Measurements from ENCODE around the gene DAZAP2.

GRCh38 chr12:49827125-49827672 is 1.0 kb downstream of the NCKAP5L start:
- RRBS, 2 experiments, result no CpG with 5 or more reads among the region's 14 CpGs

DNA sequence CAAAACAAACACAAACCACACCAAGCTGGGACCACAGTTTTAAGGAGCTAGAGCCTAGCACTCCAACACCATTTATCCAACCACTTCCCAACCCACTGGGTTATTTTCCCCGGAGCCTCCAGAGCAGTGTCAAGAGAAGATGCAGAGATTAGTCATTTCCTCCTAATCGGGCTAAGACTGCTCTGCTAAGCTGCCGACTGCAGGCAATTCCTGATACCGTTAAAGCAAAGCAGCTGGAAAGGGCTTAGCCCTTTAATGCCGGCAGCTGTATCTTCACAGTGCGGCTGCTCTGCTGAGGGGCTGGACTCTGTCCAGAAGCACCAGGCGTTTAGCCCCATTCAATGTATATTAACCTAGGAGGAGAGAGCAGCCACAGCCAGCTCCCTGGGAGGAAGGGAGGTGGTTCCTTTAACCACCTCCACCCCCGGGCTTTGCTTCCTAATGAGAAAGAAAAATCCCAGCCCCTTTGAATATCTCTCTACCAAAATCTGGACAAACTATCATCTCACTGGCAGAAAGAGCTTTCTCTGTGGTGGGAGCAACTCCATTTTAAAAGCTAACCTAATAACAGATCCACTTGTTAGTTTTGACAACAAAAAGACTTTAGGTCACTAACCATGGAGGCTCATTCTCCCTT is 11.2 kb downstream of the AQP6 start:
- RRBS, 2 experiments, result no CpG with 5 or more reads among the region's 8 CpGs

DNA sequence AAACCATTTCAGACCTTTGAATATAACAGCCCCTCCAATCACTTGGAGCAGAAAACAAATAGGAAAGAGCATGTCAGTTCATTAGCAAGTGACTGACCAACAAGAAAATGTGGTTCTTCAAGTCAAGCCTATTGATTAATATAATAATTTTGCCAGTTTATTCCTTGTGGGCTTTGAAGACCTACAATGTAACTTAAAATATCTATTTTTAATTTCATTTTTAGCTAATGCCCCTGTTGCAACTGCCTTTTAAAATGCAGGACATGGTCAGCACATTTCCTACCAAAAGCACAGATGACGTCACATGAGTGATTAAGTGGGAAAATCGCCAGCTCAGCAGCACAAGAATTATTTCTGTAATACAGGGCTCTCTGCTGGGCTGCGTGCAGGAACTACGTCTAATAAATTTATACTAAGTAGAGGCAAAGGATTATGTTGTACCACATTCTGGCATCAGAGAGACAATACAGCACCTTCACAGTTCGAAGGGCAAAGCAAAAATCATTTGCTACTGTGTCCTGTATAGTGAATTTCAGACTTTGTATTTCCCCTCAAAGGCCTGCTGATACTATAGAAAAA is 8.3 kb downstream of the RACGAP1 start:
- RRBS, 2 experiments, result no CpG with 5 or more reads among the region's 5 CpGs

DNA sequence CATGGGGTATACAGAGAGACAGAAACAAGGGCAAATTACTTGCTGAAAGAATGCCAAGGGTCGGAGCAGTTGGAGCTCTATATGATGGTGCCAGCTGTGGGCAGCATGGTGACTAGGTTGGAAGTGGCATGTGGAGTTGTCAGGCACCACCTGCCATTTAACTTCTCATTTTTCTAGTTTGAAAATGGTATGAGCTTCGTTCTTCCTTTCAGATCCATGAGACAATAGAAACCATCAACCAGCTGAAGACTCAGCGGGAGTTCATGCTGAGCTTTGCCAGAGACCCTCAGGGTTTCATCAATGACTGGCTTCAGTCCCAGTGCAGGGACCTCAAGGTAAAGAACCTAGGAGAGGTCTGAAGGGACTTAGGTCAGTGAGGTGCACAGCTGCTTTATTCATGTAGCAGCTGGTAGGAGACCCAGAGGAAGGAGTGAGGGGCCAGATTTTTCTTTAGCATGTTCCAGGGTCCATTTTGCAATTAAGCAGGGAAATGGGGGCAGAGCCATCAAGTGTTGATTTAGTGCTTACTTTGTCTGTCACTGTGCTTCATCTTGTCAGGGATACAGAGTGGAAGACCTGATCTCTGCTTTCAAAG is 7.1 kb upstream of the GPD1 start:
- RRBS, 2 experiments, result no CpG with 5 or more reads among the region's 3 CpGs

GRCh38 chr12:50104897-50105737 is 1.3 kb downstream of the GPD1 start:
- RRBS, 2 experiments, result no CpG with 5 or more reads among the region's 11 CpGs

- RRBS, 2 experiments, result no CpG with 5 or more reads among the region's 3 CpGs
These were observed 6.0 kb downstream of the LIMA1 start for GRCh38 chr12:50277138-50277868.

DNA sequence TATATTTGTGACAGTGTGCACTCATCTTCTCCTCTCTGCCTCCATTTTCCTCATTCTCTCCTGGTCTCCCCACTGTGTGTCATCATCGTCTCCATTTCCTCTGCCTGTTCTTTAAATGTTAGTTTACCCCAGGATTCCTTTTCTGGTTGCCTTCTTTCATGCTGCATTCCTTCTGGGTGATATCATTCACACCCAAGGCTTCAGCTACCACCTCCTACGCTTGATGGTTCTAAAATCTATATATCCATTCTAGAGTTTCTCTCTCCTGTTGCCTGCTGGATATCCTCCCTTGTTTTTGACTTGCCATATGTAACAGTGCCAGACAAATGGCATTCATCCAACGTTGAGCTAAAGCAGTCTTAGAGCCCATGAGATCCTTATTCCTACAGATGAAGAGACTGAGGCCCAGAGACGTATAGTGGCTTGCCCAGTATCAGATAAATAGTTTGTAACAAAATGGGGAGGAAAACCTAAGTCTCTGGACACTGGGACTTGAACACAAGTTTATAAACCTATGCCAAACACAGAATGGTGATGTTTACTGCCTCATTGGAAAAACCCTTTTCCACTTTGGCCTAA is 109.5 kb downstream of the DIP2B start:
- RRBS, 2 experiments, result no CpG with 5 or more reads among the region's 4 CpGs

- RRBS, 2 experiments, result no CpG with 5 or more reads among the region's 8 CpGs
These were observed 74.6 kb upstream of the ATF1 start for GRCh38 chr12:50689188-50689839.

DNA sequence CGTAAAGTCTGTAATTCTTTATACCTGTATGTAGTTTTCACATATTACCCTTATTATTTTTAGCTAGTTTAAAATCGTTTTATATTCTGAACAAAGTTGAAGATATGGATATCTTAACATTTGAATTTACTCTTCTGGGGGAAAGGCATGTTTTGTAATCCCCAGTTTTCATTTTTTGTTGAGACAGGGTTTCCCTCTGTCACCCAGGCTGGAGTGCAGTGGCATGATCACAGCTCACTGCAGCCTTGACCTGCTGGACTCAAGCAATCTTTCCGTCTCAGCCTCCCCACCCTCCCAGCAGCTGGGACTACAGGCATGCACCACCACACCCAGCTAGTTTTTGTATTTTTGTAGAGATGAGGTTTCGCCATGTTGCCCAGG is 2.0 kb downstream of the METTL7A start:
- RRBS, 2 experiments, result no CpG with 5 or more reads among the region's 4 CpGs

- RRBS, 2 experiments, result no CpG with 5 or more reads among the region's 8 CpGs
These were observed 17.3 kb downstream of the SLC11A2 start for GRCh38 chr12:51008663-51009504.

GRCh38 chr12:51076265-51076904 is 7.0 kb downstream of the CSRNP2 start:
- RRBS, 2 experiments, result no CpG with 5 or more reads among the region's 9 CpGs

DNA sequence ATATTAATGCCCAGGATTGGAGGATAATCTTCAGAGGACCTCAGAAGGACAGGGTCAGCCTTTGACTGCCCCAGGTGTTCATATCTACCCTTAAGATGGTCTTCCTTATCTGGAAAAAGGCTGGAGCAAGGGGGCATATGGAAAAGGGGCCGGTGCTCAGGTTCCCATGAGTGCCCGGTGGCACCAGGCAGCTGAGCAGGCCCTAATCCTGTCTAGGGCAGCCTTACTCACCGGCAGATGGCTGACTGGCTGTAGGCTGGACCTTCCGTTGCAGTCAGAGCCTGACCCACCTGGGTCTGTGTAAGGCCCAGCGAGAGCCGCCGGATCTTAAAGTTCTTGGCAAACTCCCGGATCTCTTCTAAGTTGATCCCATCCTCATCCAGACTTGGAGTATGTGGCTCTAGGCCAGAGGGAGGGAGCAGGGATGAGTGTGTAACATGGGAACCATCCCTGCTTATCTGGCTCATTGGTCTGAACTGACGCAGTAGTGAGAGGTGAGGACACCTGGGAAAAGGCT is 18.5 kb upstream of the TFCP2 start:
- RRBS, 2 experiments, result 79 to 82% methylated on average over 5 of the region's 9 CpGs

GRCh38 chr12:51238420-51239381 is at the start of gene DAZAP2:
DAZAP2 (plus strand) TSS chr12:51238826.
- RRBS, 2 experiments, result 1% methylated on average over 18 of the region's 78 CpGs

DNA sequence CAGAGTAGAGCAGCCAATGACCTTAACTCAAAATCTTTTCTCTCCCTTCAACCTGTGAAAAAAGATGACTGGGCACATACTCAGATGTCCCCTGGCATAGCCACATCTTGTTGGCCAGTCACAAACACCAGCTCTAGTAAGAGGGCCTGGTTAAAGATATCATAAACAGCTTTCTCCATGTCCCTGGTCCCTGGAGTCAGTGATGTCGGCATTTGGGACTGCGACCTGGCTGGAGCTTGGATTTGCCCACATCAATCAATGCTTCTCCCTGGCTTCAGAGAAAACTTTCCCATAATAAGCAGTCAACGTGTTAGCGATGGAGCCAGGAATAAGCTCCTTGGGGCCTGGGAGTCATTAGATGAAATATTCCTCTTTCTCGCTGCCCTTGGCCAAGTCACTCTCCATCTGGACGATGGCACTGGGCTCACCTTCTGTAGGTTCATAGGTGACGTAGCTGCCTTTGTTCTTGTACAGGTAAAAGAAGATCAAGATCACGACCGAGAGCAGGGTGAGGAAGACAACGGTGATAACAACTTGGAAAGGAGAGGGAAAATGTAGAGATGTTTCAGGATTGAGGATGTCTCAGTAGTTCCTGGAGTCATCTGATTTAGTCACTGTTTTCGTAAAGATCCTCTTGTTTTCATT is 7.1 kb downstream of the DAZAP2 start:
- RRBS, 2 experiments, result no CpG with 5 or more reads among the region's 11 CpGs

DNA sequence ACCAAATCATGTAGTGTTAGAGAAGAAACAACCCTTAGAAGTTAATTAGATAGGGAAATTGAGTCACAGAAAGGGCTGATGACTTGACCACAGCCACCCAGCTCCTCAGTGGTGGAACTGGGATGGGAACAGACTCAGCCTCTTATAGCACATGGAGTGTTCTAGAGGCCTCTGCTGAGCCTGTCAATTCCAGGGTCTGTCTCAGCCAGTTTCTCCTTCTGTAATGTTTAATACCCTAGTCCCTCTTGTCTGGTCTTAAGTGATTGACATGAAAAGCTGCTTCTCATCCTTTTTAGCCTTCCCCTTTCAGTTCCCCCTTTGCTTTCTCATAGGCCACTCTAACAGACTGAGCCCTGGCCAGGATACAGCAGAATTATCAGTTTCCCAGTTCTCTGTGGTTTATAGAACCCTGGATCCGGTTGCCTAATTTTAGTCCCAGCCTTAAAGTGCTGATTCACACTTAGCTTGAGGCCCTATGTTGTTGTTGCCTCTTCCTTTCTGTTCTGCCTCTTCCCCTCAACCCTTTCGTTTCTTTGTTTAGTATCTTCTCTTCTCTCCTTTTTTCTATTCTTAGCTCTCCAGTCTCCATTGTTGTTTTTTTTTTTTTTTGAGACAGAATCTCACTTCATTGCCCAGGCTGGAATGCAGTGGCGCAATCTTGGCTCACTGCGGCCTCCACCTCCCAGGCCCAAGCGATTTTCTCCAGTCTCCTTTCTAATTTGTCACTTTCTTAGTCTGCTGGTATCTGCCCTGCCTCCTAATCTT is 2.8 kb upstream of the BIN2 start:
- RRBS, 2 experiments, result no CpG with 5 or more reads among the region's 5 CpGs

DNA sequence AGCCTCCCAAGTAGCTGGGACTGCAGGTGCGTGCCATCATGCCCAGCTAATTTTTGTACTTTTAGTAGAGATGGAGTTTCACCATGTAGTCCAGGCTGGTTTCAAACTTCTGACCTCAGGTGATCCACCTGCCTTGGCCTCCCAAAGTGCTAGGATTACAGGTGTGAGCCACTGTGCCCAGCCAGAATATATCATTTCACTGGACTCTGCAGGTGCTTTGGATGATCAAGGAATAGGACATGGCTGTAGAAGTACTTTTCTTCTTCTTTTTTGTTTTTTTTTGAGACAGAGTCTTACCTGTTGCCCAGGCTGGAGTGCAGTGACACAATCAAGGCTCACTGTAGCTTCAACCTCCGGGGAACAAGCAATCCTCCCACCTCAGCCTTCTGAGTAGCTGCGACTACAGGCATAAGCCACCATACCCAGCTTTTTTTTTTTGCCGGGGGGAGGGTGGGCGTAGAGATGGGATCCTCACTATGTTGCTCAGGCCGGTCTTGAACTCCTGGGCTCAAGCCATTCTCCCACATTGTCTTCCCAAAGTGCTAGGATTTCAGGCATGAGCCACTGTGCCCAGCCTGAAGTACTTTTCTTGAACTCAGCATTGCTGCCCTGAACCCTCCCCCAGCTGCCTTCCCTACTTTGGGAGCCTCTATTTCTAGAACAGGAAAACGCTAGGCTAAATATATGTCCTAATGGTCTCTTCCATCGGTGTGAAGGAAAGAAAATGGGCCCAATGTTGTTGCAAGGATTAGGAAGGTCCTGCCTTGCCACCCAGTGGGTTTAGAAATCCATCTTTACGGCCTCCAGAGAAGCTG is 7.2 kb upstream of the CELA1 start:
- RRBS, 2 experiments, result no CpG with 5 or more reads among the region's 9 CpGs

GRCh38 chr12:51405937-51406314 is 14.7 kb upstream of the GALNT6 start:
- RRBS, 2 experiments, result no CpG with 5 or more reads among the region's 3 CpGs

DNA sequence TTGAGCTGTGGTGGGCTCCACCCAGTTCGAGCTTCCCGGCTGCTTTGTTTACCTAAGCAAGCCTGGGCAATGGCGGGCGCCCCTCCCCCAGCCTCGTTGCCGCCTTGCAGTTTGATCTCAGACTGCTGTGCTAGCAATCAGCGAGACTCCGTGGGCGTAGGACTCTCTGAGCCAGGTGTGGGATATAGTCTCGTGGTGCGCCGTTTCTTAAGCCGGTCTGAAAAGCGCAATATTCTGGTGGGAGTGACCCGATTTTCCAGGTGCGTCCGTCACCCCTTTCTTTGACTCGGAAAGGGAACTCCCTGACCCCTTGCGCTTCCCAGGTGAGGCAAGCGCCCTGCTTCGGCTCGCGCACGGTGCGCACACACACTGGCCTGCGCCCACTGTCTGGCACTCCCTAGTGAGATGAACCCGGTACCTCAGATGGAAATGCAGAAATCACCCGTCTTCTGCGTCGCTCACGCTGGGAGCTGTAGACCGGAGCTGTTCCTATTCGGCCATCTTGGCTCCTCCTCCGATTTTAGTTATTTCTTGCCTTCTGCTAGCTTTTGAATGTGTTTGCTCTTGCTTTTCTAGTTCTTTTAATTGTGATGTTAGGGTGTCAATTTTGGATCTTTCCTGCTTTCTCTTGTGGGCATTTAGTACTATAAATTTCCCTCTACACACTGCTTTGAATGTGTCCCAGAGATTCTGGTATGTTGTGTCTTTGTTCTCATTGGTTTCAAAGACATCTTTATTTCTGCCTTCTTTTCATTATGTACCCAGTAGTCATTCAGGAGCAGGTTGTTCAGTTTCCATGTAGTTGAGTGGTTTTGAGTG is 22.7 kb upstream of the SCN8A start:
- RRBS, 2 experiments, result no CpG with 5 or more reads among the region's 34 CpGs

DNA sequence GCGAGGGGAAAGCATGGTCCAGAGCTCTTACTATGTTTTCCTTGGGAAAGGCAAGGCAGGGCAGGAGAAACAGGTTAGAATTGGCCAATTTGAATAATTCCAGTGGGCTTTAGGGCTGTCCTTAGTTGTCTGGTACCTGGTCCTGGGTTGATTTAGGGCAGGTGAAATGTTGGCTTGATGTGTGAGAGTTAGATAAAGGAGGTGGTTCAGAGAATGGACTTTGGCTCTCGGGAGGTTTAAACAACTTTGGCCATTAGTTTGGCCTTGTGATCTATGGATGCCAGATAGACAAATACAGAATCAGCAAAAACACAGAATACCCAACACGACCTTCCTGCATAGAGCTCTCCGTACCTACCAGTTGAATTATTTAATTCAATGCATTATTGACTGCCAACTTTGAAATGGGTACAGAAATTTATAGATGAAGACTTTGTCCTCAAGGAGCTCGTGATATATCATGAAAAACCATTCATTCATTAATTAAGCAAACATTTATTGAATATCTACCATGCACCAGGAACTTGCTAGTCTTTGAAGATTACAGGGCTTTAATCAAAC is 35.1 kb downstream of the SCN8A start:
- RRBS, 2 experiments, result no CpG with 5 or more reads among the region's 5 CpGs

DNA sequence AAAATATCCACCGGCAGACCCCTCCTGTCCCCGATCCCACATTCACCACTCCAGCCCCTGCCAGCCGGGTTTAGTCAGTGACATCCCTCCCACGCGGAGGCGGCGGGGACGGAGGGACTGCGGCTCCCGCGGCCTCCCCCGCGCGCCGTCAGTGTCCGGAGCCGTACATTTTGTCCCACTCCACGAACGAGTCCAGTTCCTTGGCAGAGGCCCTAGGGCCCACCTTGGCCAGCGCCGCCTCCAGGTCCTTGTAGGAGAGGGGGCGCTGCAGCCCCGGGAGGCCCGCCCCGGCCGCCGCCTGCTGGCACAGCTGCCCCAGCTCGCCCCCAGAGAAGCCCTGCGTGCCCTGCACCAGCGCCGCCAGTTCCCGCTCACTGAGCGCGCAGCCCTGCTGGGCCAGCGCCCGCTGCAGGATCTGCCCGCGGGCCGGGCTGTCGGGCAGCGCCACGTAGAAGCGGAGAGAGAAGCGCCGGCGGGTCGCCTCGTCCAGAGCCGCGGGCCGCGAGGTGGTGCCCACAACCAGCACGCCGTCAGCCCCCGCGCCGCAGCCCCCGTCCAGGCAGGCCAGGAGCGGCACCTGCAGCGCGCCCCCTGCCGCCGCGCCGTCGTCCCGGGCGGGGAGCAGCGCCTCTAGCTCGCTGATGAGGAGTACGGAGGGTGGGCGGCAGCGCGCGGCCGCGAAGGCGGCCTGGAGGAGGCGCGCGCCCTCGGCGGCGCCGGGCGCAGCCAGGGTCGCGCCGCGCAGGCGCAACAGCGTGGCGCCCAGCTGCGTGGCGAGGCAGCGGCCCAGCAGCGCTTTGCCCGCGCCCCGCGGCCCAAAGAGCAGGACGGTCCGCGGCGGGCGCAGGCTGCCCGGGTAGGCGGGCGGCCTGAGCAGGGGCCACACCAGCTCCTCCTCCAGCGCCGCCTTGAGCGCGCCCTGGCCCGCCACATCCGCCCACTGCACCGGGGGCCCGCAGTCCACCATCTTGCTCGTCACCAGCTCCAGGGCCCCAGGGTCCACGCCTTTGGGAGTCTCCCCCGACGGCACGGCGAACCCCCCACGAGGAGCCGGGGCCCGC is 5.9 kb upstream of the TMDD1 start:
- RRBS, 2 experiments, result 41 to 52% methylated on average over 35 to 47 of the region's 126 CpGs